ENCODE measurements around the genes DEPDC1B and ERBIN.

DNA sequence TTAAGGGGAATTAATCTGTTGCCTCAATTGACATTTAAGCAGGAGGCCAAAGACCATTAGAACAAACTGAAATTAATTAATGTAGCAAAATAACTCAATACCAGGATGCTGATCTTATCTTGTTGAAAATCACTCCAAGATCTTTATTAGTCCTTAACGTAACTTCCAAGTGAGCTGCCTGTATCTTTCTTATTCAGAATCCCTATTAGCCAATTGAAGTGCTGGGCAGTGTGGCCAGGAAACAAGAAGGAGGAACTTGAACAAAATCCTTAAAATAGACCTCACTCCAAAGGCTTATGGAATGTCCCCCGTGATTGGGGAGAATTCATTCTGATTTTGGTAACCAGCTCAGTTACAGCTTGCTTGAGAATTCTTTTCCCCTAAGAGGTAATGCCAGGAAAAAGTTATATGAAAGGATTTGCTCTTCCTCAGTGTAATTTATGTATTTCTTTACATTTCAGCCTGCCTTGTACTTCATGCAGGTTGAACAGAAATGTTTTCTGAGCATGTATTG is 171.0 kb downstream of the DEPDC1B start:
- RRBS, 2 experiments: no CpG with 5 or more reads among the region's 2 CpGs

DNA sequence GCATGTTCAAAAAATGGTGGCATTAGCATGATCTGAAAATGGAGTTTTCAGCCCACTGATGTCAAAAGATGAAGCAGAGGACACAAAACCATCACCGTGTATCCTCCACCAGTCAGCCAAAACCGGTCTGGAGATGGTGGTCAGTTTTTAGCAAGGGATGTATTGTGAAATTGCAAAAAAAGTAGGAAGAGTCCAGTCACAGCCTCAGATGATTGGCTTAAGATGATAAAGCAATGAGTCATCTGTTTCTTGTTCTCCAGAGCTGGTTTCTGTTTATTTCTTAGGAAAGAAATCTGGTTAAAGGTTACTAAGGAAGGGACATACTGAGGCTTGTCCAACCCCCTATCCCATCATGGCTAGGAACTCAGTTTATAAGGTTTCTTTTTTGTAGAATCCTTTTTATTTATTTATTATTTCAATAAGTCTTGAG is 47.7 kb downstream of the DEPDC1B start:
- RRBS, 2 experiments: no CpG with 5 or more reads among the region's 2 CpGs

- RRBS, 2 experiments: under 1 to 1% methylated on average over 34 to 40 of the region's 80 CpGs
Measured at GRCh38 chr5:60699394-60700408, at the start of gene DEPDC1B. TSS of gene DEPDC1B (minus strand) at chr5:60700166.

- RRBS, 2 experiments: no CpG with 5 or more reads among the region's 1 CpG
Measured at GRCh38 chr5:61360238-61360457, 28.1 kb downstream of the ZSWIM6 start.

GRCh38 chr5:61413857-61414356 is 81.8 kb downstream of the ZSWIM6 start:
- RRBS, 2 experiments: no CpG with 5 or more reads among the region's 2 CpGs

DNA sequence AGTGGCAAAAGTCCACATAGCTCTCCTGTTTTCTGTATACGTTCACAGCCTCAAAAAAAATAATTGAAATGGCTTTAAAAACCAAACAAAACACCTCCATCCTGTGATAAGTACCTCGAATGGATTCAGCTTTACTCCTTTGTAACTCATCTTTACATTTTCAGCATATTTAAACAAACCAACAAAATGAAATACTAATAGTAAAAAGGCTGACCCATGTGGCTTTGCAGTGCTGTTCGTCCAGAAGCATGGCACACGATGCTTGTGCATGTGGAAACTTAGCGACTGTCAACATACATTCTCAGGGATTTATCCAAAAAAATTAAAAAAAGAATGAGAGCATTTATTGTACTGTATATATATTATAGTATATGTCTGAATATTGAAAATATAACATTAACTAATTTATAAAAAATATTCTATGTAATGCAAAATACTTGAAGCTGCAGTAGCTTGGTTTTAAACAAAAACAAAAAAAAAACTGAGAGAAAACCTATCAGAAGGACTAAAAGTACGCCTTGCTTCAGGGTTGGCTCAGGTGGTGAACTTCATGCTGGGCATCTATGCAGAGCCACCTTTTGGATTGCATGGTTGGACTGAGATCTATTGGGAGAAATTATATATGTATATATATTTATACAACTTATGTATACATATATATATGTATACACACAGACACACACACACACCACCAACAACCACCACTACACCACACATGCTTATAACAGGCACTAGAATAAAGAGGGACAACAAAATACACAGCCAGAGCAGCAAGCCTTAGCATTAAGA is 212.7 kb downstream of the ZSWIM6 start:
- RRBS, 2 experiments: no CpG with 5 or more reads among the region's 6 CpGs

DNA sequence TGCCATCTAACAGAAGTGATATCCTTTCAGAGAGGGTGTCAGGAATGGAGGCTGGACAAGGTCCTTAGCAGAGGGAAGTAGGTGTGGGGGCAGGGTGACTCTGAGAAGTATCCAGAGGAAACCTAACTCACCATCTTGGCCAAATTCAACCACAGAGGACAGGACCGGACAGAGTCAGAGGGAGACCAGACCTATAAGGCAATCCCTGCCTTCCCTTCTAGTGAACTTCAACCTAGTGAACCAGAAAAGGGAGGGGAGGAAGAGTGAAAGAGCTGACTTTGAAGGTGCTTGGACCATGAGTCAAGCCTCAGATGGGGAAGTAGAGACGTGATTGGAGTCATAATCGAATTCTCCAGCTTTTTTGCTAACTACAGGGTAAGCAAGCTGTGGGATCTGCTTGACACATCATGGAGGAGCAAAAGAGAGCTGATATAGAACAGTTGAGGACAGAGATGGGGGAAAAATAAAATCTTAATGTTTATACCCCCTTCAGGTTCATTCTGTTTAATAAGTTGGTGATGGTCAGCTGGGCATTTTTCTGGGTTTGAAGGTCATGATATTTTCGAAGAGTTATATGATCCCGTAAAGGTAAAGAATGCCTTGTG is 18.7 kb upstream of the KIF2A start:
- RRBS, 2 experiments: no CpG with 5 or more reads among the region's 5 CpGs

DNA sequence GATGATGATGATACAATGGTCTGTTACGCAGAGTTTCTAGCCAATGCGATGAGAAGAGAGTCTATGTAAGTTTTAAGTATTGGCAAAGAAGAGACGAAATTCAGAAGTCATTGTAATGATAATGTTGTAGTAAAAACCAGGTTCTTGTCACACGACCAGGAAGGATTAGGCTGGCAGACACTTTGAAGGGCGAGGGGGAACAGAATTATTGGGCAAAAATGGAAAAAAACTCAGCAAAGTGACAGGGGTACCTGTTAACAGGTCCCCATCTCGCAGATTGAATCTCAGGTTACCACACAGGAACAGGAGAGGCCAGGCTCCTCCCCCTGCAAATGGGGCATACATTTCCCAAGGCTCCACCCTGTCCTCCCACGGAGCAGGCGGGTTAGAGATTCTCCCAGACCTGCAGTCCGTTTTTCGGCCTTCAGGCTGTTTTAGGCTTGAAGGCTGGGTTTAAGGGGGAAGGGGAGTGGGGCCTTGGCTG is 42.5 kb downstream of the LRRC70 start:
- RRBS, 2 experiments: no CpG with 5 or more reads among the region's 10 CpGs

- RRBS, 2 experiments: no CpG with 5 or more reads among the region's 34 CpGs
Measured at GRCh38 chr5:62804256-62805031, 225.8 kb downstream of the LRRC70 start.

GRCh38 chr5:63242958-63243576 is 664.4 kb downstream of the LRRC70 start:
- RRBS, 2 experiments: no CpG with 5 or more reads among the region's 6 CpGs

GRCh38 chr5:64135068-64135267 is 30.7 kb upstream of the RNF180 start:
- RRBS, 2 experiments: no CpG with 5 or more reads among the region's 2 CpGs

- RRBS, 2 experiments: no CpG with 5 or more reads among the region's 3 CpGs
Measured at GRCh38 chr5:64730889-64731313, 37.6 kb downstream of the SREK1IP1 start.

DNA sequence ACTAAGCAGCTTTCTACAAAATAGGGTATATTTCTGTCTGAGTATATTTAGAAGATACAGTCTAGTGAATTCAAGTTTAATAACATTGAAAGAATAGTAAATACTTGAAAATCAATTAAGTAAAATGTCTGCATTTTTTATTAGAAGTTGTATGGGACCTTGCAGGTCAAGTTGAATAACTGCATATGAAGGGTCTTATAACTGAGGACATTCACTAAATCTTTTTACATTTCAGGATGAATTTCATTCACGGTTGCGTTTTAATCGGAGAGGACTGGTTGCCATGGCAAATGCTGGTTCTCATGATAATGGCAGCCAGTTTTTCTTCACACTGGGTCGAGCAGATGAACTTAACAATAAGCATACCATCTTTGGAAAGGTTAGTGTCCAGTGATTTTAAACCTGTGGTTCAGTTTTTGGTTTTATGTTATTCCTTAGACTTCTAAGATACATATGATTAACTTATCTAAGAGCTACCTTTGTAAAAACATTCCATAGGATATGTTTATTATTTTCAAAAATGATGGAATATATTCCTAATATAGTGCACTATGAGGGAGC is 15.0 kb downstream of the CWC27 start:
- RRBS, 2 experiments: no CpG with 5 or more reads among the region's 4 CpGs

DNA sequence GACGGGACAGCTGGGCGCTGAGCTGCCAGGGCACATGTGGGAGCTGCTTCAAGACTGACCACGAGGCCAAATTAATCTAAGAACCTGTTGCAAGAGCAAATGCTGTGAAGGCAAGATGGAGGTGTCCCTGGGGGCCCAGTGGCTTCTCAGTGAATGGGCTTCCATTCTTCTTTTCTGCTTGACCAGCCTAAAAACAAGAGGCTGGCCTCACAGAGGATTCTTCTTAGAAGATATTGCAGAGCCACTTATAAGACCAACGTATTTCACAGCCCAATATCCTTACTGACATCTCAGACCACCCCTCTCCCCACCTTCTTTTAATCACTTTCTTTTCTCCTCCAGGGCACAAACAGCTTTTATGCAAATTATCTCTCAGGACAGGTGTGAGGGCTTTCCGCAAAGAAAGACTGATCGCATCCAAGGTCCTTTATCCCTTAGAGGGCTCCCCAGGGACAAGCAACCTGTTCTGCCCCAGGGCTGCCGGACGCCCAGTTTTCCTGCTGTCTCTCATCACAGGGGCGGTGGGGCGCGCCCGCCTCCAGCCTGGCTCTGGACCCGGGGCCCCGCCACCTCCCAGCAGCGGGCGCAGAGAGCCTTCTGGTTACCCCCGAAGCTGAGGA is 265.9 kb downstream of the CWC27 start:
- RRBS, 2 experiments: 29 to 63% methylated on average over 6 of the region's 17 CpGs

GRCh38 chr5:65102383-65102636 is 333.6 kb downstream of the CWC27 start:
- RRBS, 2 experiments: no CpG with 5 or more reads among the region's 3 CpGs

- RRBS, 2 experiments: no CpG with 5 or more reads among the region's 3 CpGs
Measured at GRCh38 chr5:65611571-65612116, 12.5 kb downstream of the TRIM23 start.

DNA sequence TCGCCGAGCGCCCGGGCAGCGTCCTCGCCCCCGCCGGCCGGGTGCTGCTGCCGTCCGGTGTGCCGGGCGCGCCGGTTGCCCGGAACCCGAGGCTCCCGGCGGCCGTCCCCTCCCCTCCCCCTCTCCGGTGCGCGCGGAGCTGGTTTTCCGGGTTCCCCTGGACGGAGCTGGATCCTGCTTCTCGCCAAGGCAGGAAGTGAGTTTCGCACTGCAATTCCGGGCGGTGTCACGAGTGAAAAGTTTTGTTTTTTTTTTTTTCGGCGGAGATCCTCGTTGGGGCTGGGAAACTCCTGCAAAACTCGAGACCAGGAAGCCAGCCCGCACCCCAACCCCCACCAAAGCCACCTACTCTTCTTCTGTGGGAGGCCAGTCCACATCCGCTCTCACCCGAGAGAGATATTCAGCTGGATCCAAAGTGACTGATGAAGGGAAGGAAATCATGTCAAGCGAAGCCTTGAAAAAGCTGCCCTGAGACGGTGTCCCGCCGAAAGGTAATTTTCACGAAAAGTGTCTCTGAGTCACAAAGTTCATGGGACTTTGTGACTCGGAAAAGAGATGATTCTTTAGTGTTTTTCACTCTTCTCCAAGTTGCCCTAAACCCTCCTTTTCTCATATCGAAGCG is at the start of gene ERBIN:
Gene ERBIN (plus strand): TSS at position 260 of the 622 bp plus-strand sequence.
- RRBS, 2 experiments: 2 to 3% methylated on average over 9 of the region's 46 CpGs

DNA sequence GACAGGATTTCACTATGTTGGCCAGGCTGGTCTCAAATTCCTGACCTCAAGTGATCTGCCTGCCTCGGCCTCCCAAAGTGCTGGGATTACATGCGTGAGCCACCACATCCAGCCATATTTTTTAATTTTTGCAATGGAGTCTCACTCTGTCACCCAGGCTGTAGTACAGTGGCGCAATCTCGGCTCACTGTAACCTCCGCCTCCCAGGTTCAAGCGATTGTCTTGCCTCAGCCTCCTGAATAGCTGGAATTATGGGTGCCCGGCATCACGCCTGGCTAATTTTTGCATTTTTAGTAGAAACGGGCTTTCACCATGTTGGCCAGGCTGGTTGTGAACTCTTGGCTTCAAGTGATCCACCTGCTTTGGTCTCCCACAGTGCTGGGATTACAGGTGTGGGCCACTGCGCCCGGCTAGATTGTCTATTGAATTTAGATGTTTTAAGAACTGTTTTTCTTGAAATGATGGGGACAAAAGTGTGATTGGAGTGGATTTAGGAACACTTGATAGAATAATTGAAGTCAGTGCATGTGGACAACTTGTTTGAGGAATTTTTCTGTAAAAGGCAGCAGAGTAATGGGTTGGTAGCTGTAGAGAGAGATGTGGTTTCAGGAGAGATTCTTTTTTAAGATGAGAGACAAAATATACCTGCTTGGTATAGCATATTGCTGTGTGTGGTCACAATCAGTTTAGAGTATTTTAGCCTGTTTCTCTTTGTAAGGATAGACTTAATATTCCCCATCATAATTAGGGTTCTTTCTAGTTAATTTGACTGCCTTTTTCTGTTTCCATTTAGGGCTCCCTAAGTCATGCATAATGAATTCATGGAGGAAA is 49.0 kb downstream of the ERBIN start:
- RRBS, 2 experiments: no CpG with 5 or more reads among the region's 11 CpGs

GRCh38 chr5:66361060-66361598 is 217.0 kb downstream of the SREK1 start:
- RRBS, 2 experiments: no CpG with 5 or more reads among the region's 4 CpGs

DNA sequence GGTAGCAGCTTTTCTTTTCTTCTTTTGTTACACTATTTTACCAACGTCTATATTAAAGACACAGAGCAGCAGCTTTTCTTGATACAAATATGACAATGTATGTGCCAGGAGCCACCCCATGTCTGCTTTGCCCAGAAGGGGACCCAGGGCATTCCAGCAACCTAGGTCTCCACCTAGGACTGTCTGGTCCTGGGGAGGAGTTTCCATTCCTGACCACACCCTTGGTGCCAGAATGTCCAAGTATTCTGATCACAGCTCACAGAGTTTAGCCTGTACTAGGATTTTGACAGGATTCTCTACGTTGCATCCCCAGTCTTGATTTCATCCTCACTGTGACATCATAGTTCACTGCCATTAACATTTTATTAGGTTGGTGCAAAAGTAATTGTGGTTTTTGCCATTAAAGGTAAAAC is 224.7 kb downstream of the SREK1 start:
- RRBS, 2 experiments: no CpG with 5 or more reads among the region's 2 CpGs